Astrocyte (in vitro differentiated cells and primary cell): Measurements from ENCODE around the genes OXCT1 and GHR.

GRCh38 chr5:41418518-41419163 lies 91.8 kb downstream of the PLCXD3 start:
- PRO-cap: no peak
- RRBS, 2 experiments: no CpG with 5 or more reads among the region's 2 CpGs

- PRO-cap: bidirectional peak, plus-strand start at chr5:41870527, minus-strand start at chr5:41870425
- RRBS, 2 experiments: 2% methylated on average over 13 to 21 of the region's 53 CpGs
These were observed at the start of gene OXCT1 for GRCh38 chr5:41870237-41870849. TSS of gene OXCT1 (minus strand) at chr5:41870425.

DNA sequence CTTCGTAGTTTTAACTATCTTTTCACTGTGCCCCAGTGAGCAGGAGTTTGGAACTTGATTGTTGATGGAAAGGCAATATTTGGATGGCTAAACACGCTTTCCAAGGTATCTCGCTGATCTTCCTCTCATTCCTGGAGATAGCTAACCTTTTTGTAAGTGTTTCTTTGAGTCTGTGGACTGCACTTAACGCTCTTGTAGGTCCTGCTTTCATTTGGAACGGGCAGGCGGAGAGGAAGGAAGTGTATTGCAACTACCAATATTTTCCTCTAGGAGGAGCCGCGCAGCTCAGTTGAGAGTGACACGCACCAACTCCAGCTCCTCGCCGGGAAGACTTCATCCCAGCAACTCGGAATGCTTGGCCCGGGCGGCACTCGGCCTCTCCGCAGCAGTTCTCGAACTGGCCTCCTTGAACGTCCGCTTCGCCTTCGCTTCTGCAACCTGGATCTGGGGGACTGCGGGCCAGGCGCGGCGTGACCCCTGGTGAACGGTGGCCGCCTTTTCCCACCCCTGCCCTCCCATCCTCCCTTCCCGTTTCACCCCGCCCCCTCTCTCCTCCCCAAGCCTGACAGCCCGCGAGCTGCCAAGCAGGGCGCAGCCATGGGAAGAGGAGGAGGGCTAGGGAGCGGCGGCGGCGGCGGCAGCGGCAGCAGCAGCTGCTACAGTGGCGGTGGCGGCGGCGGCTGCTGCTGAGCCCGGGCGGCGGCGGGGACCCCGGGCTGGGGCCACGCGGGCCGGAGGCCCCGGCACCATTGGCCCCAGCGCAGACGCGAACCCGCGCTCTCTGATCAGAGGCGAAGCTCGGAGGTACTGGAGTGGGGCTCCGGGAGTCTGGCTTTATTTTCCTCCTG lies at the start of gene GHR:
TSS of gene GHR (plus strand) at position 288 of the 848 bp plus-strand sequence.
- PRO-cap: no peak
- RRBS, 2 experiments: 1 to 5% methylated on average over 10 to 11 of the region's 59 CpGs

- PRO-cap: no peak
- RRBS, 2 experiments: no CpG with 5 or more reads among the region's 1 CpG
These were observed 69.9 kb downstream of the GHR start for GRCh38 chr5:42493134-42493450.

GRCh38 chr5:42554908-42555401 lies 131.7 kb downstream of the GHR start:
- PRO-cap: no peak
- RRBS, 2 experiments: no CpG with 5 or more reads among the region's 1 CpG

GRCh38 chr5:42886697-42887140 lies 75.0 kb upstream of the SELENOP start:
- PRO-cap: no peak
- RRBS, 2 experiments: no CpG with 5 or more reads among the region's 2 CpGs

GRCh38 chr5:42991791-42992480 lies 48.2 kb downstream of the ANXA2R start:
- PRO-cap: no peak
- RRBS, 2 experiments: under 1 to 3% methylated on average over 21 of the region's 46 CpGs

- PRO-cap: no peak
- RRBS, 2 experiments: no CpG with 5 or more reads among the region's 20 CpGs
These were observed 21.3 kb downstream of the ANXA2R start for GRCh38 chr5:43018800-43019222.

DNA sequence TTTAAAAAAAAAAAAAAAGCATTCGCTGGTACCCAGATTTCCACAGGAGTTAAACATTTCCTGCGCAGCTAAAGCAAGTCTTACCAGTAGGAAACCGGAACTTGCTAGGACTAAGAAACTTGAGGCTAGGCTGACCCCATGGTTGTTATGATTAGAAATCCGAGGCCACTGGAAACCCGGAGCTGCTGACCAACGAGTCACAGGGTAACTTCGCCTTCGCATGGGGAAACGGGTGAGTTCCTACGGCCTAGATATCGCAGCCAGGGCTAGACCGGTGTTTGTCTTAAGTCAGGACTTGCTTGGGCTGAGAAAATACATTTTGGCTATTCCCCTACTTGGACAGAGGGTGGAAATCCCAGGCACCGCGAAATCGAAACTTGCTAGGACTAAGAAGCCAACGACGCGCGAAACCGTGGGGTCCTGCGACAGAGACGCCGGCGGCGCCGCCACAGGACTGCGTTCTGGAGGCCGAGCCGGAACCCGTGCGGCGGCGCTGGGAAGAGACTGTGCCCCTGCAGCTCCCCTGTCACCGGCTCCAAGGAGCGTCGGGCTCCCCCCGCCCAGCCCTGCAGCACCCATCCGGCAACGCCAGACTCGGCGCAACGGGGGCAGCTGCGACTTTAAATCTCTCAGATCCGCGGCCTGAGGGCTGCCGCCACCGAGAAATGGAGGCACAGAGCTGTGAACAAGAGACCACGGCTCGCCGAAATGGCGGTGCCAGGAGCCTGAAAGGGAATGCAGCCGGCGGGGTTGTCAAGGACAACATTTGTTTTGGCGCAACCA lies 1.7 kb upstream of the ANXA2R start:
- PRO-cap: bidirectional peak, plus-strand start outside the sequence, minus-strand start at position 709 of the sequence
- RRBS, 2 experiments: 1 to 3% methylated on average over 24 of the region's 54 CpGs

DNA sequence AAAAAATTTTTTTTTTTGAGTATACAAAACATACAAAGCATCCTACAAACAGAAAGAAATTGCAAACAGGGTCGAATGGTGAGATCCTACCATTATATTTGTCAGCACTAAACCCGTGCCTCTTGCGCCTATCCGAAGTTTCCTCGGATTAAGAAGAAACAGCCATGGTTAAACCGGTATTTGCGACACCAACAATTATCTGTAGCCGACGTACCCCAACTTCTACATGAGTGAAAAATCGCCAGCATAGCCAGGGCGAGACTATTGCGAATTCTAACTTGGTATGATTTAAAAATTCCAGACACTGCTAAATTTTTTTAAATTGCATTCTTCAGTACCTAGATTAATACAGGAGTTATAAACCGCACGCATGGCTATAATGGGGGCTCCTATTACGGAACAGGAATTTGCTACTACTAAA lies 25.2 kb upstream of the ANXA2R start:
- PRO-cap: no peak
- RRBS, 2 experiments: no CpG with 5 or more reads among the region's 15 CpGs

DNA sequence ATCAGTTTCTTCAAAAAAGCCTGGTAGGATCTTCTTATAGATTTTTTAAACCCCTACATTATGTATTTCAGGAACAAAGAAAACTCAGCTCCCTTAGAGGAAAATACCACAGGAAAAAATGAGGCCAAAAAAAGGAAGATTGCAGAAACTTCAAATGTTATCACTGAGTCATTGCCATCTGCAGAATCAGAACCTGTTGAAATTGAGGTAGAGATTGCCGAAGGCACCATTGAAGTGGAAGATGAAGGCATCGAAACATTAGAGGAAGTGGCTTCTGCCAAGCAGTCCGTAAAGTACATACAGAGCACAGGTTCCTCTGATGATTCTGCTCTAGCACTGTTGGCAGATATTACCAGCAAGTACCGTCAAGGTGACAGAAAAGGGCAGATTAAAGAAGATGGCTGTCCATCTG lies 30.8 kb upstream of the NIM1K start:
- PRO-cap: no peak
- RRBS, 2 experiments: no CpG with 5 or more reads among the region's 4 CpGs

DNA sequence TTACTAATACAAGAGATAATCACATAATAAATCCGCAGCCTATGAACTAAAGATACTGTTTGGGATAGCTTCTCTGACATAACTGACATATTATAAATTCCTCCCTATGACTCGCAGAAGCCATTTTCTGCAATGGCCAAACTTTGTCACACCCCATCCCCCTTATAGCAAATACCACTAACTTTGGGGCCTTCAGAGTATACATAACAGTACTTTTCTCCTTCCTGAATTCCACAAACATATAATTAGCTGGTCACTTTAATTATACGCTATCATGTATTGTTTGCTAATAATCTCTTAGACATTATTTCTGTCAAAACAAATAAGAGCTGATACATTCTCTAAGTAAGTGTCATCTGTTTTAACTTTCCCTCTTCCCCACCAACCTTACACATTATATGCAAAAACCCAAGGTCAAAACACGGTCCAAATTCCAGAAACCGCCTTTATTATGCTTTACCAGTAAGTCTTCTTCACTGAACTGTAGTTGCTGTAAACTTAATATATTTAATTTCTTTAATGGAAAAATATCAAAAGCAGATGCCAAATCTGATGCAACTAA lies 994 bp downstream of the TMEM267 start:
- PRO-cap: no peak
- RRBS, 2 experiments: no CpG with 5 or more reads among the region's 5 CpGs

GRCh38 chr5:43535301-43535759 lies 20.4 kb upstream of the C5orf34 start:
- PRO-cap: no peak
- RRBS, 2 experiments: no CpG with 5 or more reads among the region's 3 CpGs

DNA sequence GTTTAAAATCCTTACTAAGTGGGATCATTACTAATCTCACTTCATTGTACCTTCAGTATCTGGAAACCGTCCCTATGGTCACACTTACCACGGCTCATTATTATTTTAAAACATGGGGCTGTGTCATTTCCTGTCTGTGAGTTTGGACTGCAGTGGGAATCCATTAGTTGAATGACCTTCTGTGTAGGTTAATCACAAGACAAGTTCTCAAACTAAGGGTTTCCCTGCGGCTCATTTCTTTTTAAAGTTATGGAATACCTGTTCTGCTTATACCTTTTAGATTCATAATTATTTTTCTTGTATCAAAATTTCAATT lies 1.1 kb upstream of the NNT start:
- PRO-cap: no peak
- RRBS, 2 experiments: no CpG with 5 or more reads among the region's 3 CpGs

GRCh38 chr5:44385552-44385949 lies 3.7 kb downstream of the FGF10 start:
- PRO-cap: no peak
- RRBS, 2 experiments: no CpG with 5 or more reads among the region's 2 CpGs

- PRO-cap: no peak
- RRBS, 2 experiments: 2 to 3% methylated on average over 6 of the region's 38 CpGs
These were observed 902 bp downstream of the FGF10 start for GRCh38 chr5:44387940-44389096.

DNA sequence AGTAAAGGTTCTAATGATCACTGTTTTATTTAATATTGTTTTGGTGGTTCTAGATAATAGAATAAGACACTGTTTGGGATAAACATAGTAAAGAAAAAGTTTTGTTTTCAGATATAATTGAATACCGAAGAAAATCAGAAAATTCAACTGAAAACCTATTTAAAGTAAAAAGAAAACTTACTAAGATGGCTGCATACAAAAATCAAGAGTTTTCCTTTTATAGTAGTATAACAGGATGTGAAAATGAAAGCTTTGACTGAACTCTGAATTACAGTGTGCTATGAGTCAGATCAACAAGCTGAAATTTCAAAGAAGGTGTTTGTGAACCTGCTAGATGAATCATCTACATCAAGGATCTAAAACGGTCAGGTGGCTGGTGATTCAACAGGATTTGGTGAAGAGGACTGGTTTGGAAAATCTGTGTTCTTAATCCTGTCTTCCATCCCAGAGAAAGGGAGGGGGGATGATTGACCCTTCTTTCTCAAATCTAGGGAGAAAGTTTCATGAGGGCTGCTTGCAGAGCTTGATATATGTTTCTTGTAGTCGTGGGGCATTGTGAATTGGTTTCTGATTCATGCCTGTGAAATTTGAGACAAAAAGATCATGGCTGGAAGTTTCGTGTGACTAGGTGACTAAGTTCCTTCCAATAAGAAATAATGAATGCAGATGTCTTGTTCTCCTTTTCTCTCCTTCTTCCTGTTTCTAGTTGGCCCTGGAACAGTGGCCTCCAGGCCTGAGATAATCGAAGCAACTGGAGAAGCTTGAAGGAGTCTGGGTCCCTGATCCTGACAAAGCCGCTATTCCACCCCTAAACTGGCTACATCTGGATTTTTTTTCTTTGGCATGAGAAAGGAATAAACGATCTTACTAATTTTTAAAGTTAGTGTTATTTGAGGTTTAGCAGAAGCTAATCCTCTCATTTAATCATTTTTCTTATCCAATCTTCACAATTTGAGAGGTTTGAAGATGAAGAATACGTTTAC lies 67.0 kb downstream of the MRPS30 start:
- PRO-cap: no peak
- RRBS, 2 experiments: no CpG with 5 or more reads among the region's 8 CpGs

GRCh38 chr5:50667702-50668197 lies 1.3 kb downstream of the PARP8 start:
- PRO-cap: bidirectional peak, plus-strand start at chr5:50667948, minus-strand start at chr5:50667778; bidirectional peak, plus-strand start at chr5:50668310, minus-strand start at chr5:50667995
- RRBS, 2 experiments: 0 to 2% methylated on average over 3 to 10 of the region's 34 CpGs

DNA sequence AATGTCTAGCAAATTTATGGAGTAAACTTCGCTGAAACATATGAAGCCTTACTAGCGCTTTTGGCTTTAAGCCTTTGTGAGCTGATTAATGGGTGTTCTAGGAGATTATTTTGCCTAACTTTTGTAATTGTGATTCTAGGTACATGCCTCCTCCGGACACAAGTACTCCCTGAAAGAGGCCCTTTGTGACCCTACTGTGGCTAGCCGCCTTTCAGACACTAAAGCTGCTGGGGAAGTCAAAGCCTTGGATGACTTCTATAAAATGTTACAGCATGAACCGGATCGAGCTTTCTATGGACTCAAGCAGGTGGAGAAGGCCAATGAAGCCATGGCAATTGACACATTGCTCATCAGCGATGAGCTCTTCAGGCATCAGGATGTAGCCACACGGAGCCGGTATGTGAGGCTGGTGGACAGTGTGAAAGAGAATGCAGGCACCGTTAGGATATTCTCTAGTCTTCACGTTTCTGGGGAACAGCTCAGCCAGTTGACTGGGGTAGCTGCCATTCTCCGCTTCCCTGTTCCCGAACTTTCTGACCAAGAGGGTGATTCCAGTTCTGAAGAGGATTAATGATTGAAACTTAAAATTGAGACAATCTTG lies 13.7 kb downstream of the ITGA1 start:
- PRO-cap: unidirectional peak, plus-strand start at position 81 of the sequence; bidirectional peak, plus-strand start at position 455 of the sequence, minus-strand start at position 402 of the sequence
- RRBS, 2 experiments: 14% methylated on average over 5 of the region's 13 CpGs; no CpG with 5 or more reads in 1 of the 2 experiments

GRCh38 chr5:52836942-52837585 lies 49.3 kb downstream of the ITGA1 start:
- PRO-cap: bidirectional peak, plus-strand start at chr5:52837282, minus-strand start at chr5:52837219
- RRBS, 2 experiments: no CpG with 5 or more reads among the region's 8 CpGs